ENCODE measurements around the genes TIGAR and FGF6.

DNA sequence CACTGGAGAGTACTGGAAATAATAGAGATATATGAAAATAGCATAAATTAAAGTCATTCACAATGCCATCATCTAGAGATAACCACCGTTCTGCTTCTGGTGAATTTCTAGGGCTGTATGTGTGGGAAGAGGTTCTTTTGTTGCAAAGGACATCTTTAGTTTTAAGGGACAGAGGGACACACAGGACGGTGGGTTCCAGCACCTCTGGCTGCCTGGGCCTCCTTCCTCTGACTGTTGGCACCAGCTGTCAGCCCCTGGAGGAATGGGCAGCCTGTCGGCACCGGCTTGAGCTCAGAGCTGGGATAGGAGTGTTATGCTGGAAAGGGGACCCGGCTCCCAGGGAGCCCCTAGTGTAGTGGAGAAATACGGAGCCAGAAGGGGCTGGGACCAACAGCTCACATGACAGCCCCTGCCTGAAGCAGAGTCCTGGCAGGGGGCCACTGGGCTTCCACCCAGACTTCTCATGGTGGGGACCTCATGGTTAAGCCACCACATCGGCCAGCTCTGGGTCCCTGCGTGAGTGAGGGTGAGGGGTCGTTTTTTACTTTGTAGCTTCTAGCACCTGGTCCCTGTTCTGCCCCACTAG is 174.4 kb downstream of the TSPAN9 start:
- PRO-cap = no peak

- PRO-cap = no peak
Observed at GRCh38 chr12:3299939-3300673, 190.9 kb upstream of the PRMT8 start.

GRCh38 chr12:3310963-3311460 is 180.0 kb upstream of the PRMT8 start:
- PRO-cap = no peak

- PRO-cap = no peak
Observed at GRCh38 chr12:3492365-3492675, 1.3 kb downstream of the PRMT8 start.

DNA sequence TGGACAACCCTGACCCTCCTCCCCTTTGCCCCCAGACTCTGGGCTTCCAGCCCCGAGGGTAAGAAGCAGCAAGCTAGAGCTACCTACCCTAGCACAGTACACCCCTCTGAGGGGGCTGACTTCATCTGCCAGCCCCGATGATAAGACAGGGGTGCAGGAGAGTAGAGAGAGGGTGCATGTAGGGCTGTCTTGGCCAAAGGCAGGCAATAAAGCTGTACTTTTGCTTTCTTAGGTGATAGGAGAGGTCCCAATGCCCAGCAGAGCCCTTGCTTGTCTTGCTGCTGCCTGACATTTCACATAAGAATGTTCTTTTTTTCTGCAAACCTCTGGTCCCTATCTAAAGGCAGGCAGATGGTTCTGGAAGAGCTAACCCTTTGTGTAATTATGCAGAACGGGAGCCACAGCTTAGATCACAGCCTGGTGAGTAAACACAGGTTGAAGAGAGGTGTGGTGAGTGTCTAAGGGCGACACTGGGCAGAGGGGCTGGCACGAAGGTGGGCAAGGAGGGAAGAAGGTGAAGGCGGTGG is 42.6 kb downstream of the PRMT8 start:
- PRO-cap = no peak

GRCh38 chr12:3870831-3871230 is 2.4 kb downstream of the PARP11 start:
- PRO-cap = no peak

GRCh38 chr12:3872253-3873031 is 757 bp downstream of the PARP11 start:
- PRO-cap = no peak

GRCh38 chr12:3885146-3885469 is 11.9 kb upstream of the PARP11 start:
- PRO-cap = no peak

DNA sequence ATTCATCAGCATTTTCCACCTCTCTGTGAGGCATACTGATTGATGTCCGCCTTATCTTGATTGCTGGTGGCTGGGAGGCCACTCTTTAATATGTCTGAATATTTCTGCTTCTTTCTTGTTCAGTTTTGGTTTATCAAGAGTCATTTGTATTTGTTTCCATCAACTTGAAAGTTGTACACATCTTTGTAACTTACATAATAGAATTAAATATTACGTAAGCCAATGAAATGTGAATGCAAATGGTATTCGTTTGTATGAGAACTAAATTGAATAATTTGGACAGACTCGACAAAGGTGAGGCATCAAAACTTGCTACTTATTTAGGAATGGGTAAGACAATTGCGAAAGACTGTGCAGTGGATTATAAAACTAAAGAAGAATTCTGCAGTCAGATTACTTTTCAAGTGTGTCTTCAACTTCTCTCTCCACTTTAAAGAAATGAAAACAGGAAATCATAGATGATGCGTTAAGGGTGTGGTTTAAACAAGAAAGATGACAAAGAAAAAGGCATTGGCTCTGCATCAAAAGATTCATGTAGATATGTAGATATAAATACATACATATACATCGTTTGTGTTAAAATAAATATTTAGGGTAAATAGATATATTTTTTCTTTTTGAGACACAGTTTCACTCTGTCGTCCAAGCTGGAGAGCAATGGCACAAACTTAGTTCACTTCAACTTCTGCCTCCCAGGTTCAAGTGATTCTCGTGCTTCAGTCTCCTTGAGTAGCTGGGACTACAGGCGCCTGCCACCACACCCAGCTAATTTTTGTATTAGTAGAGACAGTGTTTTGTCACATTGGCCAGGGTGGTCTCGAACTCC is 74.5 kb upstream of the PARP11 start:
- PRO-cap = no peak

DNA sequence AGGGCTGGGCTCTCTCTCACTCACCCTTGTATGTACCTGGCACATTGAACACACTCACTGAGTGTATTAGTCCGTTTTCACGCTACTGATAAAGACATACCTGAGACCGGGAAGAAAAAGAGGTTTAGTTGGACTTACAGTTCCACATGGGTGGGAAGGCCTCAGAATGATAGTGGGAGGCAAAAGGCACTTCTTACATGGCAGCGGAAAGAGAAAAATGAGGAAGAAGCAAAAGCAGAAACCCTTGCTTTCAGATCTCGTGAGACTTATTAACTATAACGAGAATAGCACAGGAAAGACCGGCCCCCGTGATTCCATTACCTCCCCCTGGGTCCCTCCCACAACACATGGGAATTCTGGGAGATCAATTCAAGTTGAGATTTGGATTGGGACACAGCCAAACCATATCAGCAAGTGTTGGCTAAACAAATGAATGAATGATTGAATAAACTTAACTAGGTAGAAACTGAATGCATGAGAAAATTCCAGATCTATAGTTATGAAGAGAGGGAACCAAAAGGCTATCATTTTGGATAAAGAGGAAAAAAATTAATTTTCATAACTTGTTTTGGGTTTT is 85.3 kb upstream of the PARP11 start:
- PRO-cap = no peak

- PRO-cap = no peak
Observed at GRCh38 chr12:4013312-4014057, 140.3 kb upstream of the PARP11 start.

DNA sequence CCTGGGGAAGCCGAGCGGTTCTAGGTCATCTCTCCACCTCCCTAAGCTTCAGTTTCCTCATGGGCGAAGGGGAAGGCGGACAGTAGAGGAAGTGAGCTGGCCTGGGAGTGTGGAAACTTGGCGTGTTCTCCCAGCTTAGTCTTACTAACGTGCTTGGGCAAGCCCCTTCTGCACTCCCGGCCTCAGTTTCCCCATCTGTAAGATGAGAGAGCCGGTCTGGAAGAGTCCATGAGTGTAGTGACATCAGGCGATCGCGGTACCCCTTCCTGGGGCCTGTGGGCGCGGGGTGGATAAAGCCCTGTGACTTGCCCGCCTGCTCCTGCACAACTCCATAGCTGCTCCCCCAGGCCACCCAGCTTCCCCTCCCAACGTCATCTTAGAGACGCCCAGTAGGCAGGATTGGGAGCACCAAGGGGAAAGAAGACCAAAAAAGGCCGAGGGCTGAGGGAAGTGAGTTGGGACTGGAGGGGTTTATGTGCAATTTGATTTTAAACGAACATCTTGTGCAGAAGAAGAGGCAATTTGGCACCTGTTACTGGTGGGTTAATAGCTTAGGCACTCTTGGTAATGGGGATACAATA is 158.8 kb upstream of the PARP11 start:
- PRO-cap = no peak

- PRO-cap = no peak
Observed at GRCh38 chr12:4270777-4271535, 2.6 kb upstream of the CCND2 start.

DNA sequence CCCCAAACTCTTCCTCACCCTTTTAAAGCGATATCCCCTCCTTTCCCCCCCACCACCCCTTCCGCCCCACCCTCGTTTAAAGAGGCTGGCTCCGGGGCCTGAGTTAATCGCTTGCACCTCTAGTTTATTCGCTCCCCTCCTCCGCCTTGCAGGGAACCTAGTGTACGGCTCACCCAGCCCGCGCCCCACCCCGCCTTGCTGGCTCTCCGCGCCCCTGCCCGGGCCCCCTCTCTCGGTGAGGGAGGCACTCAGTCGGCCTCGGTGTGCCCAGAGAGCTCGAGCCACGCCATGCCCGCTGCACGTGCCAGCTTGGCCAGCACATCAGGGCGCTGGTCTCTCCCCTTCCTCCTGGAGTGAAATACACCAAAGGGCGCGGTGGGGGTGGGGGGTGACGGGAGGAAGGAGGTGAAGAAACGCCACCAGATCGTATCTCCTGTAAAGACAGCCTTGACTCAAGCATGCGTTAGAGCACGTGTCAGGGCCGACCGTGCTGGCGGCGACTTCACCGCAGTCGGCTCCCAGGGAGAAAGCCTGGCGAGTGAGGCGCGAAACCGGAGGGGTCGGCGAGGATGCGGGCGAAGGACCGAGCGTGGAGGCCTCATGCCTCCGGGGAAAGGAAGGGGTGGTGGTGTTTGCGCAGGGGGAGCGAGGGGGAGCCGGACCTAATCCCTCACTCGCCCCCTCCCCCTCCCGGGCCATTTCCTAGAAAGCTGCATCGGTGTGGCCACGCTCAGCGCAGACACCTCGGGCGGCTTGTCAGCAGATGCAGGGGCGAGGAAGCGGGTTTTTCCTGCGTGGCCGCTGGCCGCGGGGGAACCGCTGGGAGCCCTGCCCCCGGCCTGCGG is 1.2 kb upstream of the CCND2 start:
- PRO-cap = no peak

DNA sequence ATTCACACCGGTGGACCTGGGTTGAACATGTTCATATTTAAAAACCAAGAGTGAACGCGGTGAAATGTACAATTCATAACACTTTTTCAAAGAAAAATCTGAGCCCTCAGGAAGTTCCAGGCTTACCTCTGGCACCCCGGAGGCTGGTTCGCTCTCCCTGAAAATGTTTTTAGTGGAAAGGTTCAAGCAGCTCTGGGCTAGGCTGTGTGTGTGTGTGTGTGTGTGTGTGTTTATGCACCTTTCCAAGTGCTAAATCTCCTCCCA is 17.4 kb downstream of the CCND2 start:
- PRO-cap = no peak

- PRO-cap = no peak
Observed at GRCh38 chr12:4300725-4301372, 20.2 kb upstream of the TIGAR start.

DNA sequence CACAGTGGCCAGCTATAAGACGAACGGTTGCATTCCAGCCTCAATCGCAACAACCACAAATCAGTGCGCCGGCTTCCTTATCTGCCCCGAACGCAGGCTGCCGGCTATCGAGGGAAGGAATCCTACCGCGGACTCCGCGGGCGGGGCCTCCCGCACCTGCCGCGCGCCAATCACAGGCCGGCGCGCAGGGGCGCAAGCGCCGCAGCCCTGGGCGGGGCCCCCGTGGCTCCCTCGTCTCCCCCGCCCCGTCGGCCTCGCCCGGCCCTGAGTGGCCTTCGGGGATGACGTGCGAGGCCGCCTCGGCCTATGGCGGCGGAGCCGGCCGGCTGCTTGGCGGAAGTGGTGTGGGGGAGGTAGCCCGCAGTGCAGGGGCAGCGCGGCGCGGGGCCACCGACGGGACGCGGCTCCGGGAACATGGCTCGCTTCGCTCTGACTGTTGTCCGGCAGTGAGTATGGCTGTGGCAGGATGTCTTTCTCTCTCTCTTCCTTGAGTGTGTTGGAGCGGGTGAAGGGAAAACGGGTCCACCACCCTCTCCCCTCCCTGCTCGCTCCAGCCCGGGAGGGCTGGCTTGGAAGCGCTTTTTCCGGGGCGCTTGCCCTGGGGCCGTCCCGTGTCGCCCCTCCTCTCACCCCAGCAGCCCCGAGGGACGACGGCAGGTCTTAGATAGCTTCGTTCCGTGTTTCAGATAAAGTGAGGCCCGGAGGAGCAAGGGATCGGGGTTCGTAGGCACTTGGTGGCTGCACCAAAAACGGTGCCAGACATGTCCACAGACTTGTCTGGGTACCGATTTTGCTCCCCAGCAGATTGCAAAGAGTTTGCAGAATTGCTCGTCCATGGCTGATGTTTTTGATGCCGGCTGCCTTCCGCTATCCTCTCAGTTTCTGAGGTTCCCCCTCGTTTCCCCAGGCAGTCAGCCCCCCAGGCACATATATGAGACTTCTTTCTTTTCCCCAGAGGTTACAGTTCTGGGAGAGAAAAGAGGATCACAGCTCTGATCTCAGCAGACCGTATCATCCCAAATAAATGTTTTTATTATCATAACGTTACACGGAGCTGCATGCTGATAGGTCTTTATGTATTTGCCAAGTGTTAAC is at the start of gene TIGAR:
Gene TIGAR (plus strand): TSS at position 356 of the 1,095 bp plus-strand sequence.
- PRO-cap = bidirectional peak, plus-strand start at position 363 of the sequence, minus-strand start at position 94 of the sequence; unidirectional peak, minus-strand start at position 901 of the sequence

DNA sequence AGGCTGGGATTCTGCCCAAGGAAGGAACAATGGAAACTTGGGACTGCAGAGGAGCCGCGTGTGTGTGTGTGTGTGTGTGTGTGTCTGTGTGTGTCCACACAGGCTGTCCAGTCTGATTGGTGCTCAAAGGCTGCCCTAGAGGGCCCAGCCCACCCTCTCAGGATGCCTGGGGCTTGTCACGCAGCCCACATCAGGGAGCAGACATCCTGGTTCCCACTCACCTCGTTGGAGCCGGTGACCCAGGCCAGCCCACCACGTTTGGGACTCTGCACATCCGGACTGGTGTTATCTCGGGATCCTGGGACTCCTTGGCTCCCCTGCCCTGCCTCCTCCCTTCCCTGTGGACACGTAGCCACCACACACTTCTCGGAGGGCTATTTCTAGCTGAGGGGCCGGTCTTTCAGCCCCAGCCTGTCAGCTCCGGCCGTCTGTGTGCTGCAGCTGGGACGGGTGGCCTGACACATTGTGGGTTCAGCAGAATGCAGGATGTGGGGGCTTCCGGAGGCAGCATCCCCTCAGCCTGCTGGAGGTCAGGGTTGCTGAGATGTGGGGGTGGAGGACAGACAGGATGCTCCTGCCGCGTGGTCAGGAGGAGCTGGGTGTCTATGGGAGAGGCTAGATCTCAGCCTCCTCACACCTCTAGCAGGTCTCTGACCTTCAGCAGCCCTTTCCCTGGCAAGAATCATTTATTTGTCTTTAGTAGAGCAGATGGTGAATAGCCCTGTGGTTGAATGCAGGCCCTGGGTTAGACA is 12.8 kb upstream of the FGF23 start:
- PRO-cap = no peak

DNA sequence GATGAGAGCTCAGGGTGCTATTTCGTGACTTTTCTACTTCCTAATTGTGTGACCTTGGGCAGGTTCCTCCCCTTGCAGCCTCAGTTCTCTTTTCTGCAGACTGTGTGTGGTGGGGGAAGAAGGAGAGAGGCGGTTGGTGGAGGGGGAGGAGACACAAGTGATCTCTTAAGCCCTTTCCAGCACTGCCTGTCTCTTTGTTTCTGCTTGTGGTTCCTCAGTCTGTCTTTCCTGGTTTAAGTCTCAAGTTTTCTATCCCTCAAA is 10.9 kb downstream of the FGF6 start:
- PRO-cap = no peak

DNA sequence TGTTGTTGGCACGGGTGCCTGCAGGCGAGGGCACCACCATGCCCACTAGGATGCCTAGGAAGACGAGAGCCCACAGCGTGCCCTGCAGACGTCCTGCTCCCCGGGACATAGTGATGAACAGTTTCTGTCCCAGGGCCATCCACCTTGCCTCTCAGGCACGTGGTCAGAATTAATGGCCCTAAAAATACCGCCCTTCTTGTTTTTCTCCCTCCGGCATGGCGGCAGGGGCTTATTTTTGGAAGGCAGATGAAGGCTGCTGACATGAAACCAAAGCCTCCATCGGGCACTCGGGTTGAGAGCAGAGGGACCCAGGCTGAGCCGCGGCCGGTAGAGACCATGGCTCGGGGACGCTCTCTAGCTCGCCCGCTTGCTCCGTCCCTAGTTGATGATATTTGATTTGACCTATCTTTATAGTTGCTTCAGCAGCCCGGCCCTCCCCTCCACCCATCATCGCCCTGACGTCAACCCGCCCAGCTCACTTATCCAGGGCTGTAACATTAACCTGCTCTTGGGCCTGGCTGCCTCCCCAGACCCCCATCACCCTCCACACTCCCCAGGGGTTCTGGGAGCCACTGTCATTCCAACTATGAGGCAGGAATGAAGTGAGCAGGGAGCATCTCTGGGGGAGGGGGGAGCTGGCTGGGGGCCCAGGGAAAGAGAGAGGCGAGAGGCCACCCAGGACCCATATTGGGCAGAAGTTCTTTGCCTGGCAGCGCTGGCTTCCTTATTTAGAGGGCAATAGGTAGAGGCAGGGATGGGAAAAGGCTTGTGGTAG is at the start of gene FGF6:
Gene FGF6 (minus strand): TSS at position 384 of the 775 bp plus-strand sequence.
- PRO-cap = no peak

Measured in A673 (cell line).